H7 (cell line): ENCODE measurements around a stretch of chr10.

DNA sequence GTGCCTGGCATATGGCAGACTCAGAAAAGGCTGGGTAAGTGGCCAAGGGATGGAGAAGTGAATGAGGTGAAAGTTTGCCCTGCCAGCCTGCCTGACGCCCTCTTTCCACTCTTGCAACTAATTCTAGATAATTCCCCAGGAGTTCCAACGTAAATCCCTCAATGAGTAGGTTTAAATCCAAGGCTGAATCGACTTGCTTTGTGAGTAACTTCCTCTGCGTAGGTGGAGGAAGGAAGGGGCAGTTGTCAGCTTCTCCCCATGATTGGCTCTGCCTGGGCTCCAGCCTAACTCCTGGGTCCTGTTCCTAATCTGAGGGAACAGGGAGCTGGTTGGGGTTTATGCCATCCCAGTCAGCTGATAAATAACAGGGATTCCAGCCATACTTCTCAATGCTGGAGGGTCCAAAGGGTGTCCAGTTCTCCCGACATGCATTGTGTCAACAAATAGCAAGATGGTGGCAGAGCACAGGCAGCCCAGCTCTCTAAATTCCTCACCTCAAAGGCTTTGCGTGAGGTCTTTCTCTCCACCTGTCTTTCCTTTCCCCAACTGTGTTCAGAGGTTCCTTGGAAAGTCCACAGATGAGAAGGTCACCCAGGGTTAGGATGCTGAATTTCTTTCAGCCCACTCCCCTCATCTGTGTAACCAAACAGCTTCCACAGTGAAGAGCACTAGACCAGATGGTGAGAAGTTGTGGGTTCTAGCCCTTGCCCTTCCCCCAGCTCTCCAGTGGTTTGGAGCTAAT, 14.4 kb downstream of the DUSP5 start:
- RAMPAGE, long total RNA: no peak

- RAMPAGE, long total RNA: no peak
Measured at GRCh38 chr10:110581849-110582219, 14.3 kb downstream of the SMC3 start.

- RAMPAGE, long total RNA: no peak
Measured at GRCh38 chr10:110642947-110643577, 1.1 kb upstream of the RBM20 start.

DNA sequence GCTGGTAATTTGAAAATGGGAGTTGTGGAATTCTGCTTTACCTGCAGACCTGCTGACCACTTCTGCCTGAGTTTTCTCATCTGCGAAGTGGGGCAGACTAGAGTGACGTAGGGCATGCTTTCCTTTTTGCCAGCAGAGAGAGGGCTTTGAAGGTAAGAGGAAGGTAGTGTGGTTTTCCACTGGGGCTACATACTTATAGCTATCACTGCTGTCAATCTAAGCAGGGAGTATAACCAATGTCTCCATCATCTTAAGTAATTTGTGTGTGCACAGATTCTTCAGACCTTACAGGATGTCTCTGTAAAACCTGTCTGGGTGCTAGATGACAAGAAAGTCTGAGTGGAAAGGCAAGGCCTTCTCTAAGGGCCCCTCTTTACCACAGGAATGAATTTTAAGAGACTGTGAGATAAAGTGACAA, 106.8 kb downstream of the RBM20 start:
- RAMPAGE, long total RNA: no peak

DNA sequence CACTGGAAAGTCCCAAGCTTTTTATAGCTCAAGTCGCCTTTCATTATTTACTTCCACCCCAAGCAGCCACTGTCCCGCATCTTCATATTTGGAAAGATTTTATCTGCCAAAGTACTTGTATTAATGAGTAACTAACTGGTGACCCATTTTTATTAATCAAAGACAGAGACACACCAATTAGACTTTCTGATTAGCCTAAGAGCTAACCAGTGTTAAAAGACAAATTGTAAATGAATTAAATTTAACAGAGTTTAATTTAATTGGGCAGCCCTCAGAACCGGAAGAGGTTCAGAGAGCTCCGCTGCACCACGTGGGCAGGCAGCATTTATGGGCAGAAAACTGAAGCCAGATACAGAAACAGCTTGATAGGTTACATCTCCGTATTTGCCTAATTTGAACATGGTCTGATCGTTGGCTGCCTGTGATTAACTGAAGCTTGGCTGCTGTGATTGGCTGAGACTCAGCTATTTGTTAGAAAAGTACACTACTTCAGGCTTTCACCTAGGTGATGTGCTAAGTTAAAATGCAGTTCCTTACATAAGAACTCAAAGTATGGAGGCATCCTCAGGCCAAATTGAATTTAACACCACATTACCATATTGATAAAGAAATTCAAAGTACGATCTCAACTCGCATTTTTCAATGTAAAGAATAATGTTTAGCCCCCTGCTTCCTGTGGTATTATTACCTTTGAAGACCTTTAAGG, 78.3 kb upstream of the PDCD4 start:
- RAMPAGE, long total RNA: no peak

DNA sequence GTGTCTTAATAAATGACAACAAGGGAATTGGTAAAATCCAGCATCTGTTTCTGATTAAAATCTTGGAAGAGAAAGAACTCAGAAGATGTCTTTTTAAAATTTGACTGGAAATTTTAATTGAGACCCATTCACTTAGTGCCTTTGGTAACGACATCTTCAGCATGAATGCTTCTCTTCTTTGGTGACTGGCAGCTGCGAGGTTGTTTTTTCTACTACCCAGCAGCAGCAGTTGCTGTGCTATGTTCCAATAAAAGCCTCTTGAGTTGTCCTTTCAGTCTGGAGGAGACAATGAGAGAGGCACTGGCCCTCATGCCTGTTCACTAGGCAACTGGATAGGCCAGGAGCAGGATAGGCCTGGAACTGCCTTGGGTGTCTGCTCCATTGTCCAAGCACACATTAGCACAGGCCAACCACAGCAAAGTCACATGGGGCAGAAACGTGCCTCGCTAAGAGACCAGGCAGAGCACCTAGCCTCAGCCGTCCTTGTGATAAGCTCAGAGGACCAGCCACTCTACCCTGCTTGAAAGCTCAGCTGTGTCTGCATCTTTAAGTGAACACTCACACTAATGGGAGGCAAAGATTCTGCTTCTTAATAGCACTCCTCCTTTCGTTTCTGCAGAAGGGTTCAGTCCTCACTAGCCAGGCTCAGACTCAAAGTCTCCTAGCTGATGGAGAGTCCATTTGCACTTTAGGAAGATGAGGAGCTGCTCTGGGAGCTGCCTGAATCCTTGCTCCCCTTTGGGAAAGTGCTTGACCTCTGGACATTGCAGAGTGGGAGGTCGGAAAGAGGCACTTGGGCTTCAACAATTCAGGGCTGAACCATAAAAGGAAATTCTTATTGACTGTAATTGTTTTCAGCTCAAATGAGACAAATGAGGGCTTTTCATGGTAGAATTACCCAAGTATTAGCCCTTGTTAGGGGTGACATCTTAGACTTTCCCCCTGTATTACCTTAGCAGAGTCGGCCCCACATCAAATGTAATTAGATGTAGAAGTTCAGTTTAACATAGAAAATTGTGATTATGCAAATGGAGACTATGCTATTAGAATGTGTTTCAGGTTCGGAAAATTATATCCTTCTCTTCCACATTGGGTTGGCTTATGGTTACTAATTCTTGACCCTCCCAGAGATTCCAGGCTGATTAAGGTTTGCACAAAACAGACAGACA, 76.7 kb upstream of the PDCD4 start:
- RAMPAGE, long total RNA: no peak

GRCh38 chr10:110840835-110841202, 30.9 kb upstream of the PDCD4 start:
- RAMPAGE, long total RNA: no peak

DNA sequence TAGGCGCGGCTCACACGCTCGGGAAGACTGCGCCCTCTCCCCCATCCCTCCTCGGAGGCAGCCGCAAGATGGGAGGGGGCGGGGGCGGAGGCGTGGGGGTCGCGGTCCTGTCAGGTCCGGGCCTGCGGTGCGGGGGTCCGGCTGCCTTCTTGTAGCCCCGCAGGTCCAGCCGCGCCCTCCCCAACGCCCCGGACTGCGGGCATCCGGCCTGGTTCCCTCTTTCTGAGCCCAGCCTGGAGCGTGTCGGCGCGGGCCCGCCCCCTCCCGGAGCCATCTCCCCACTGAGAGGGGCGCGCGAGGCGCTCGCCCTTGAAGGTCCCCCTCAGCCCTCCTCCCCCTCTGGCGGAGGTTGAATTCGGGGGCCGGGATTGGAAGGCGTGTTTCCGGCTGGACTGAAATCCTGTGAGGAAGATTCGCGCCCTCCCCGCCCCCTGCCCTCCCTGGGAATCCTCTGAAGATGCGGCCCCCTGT, 337 bp downstream of the PDCD4 start:
- RAMPAGE, long total RNA: no peak

DNA sequence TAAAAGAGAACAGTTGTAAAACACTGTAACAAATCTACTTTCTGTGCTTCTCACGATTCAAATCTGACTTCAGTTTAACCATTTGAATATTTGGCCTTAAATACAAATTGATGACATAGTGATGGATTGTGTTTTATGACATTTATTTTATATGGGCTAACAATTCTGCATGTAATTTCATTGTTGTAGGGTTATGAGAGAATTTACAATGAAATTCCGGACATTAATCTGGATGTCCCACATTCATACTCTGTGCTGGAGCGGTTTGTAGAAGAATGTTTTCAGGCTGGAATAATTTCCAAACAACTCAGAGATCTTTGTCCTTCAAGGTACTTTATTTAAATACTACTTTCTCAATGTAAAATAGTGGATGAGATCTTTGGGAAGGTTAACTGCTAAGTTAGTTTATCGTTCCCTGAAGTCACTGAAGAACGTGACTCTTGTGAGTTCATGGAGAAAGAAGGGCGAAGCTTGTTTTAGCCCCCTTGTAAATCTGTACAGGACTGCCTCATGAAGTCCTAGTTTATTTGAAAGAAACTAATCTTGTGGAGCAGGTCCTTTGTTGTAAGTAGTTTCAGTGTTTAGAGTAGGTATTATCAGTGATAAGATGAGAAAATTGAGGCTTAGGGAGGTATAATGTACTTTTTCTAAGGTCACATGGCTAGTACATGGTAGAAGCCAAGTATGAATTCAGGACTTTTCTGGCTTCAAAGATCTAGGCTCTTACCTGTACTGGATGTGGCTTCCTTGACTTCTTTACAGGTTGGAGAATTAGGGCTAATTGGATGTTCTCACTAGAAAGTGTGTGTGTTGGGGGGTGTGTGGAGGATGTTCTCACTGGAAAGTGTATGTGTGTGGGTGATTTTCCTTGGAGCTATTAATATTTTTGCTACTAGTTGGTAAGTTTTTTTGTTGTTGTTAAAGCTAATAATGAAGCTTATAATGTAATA, 22.9 kb downstream of the BBIP1 start:
- RAMPAGE, long total RNA: no peak

- RAMPAGE, long total RNA: no peak
Measured at GRCh38 chr10:110906934-110907818, 11.8 kb downstream of the BBIP1 start.

- RAMPAGE, long total RNA: no peak
Measured at GRCh38 chr10:112209414-112209775, 25.8 kb upstream of the GPAM start.

DNA sequence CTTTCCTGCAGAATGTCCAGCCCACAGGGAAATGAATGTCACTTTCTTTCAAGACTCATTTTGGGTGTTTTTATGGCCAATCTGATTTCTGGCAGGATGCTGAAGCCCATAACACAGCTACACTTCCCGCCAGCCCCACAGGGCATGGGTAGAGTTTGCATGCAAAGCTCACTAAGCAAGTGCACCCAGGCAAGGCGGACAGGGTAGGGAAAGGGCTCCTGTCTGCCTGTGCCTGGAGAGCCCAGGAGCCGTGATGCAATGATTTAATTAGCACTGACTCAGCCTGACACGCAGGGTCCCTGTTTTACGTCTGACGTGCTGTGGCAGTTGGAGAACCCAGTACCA, 26.2 kb upstream of the GPAM start:
- RAMPAGE, long total RNA: no peak

- RAMPAGE, long total RNA: no peak
Measured at GRCh38 chr10:112383181-112383794, 9.4 kb downstream of the ACSL5 start.

GRCh38 chr10:112728828-112729538, 221.1 kb upstream of the TCF7L2 start:
- RAMPAGE, long total RNA: no peak

- RAMPAGE, long total RNA: no peak
Measured at GRCh38 chr10:112832244-112833024, 117.6 kb upstream of the TCF7L2 start.

DNA sequence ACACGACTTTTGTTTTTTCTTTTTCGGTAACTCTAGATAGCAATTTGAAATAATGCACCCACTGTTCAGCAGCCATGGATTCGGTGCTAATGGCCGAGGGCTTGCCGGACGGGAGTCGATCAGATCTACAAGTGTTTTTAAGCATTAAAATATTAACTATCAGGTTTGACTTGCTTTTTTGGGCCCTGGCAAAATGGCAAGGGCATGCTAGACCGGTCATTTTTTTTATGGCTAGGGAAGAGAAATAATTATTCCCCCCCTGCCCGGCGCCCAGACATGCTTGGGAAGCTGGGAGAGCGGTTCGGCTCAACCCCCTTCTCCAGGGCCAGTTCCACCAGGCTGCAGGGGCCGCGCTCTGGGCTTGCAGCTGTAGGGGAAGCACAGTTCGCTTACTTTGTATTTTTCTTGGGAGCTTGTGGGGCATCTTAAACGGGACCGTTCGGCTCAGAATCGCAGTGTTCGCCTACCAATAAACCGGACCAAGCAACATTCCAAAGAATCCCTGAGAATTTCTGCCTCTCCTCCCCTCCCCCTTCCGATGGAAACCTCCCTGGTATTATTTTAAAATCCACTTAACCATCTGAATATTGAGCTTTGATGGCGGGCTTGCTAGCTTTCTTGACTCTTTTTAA, 3.1 kb downstream of the TCF7L2 start:
- RAMPAGE, long total RNA: no peak

DNA sequence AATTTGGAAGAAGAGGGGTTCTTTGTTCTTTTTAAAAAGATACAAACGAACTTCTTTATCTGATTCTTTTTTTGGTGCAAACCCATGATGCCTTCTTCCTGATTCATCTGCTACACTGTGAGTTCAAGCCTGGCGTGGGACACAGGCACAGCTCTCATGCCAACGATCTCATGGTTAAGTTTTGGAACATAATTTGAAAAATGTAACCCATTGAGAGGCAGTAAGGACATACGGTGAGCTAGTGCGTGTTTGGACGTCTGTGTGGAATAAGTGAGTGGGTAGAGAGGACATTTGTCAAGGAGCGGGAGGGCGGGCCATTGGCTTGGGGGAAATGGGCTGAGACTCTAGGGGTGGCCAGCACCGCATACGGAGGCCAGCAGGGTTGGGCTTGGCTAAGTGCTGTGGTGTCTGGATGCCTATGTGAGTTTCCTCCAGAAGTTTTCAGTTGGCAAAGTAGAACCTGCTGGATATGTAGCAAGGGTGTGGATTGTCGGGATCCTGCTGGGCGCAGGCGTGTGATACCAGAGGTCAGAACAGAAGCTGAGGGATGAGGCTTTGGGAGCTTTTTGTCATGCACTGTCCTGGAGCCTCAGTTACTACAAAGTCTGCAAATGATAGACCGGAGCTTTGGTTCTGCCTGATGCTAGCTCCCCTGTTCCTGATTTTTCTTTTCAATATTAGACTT, 103.0 kb downstream of the TCF7L2 start:
- RAMPAGE, long total RNA: no peak

DNA sequence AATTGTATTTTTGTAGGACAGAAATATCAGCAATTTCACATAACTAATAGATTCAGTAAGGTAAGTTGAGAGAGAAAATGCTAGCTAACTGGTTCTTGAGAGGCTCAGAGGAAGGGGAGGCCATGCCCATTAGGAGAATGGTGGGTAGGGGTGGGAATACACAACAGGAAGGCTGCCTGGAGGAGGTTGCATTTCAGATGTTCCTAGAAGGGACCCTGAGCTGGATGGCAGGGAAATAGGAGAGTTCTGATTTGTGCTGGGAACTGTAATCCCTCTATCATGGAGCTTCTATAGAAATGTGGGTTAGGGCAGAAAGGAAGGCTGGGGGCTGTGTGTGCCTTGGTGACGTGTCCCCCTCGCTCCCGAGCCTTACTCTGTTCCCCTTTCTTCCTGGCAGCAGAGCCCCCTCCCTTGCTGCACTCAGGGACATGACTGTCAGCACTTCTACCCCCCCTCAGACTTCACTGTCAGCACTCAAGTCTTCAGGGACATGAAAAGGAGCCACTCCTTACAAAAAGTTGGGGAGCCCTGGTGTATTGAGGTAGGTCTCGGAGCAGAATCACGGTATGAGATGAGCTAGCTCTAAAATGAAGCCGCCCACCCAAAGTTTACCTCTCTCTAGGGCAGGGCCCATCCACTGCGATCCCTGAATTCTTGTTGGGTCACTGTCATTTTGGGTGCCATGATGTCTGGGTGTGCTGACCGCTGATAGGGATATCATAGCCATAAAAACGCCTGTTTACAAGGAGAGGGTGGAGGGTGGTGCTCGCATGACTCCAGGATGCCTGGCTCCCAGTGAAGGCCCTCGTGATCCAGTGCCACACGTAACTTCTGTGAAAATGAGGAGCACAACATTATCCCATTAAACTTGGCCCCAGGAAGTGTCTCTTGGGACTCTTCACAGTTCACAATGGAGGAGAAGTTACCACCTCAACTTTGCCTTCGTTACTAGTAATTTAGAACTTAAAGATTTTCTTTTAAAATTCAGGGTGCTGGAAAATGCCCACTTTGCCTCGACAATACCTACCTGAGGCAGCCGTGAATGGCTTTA, 139.3 kb downstream of the TCF7L2 start:
- RAMPAGE, long total RNA: no peak

DNA sequence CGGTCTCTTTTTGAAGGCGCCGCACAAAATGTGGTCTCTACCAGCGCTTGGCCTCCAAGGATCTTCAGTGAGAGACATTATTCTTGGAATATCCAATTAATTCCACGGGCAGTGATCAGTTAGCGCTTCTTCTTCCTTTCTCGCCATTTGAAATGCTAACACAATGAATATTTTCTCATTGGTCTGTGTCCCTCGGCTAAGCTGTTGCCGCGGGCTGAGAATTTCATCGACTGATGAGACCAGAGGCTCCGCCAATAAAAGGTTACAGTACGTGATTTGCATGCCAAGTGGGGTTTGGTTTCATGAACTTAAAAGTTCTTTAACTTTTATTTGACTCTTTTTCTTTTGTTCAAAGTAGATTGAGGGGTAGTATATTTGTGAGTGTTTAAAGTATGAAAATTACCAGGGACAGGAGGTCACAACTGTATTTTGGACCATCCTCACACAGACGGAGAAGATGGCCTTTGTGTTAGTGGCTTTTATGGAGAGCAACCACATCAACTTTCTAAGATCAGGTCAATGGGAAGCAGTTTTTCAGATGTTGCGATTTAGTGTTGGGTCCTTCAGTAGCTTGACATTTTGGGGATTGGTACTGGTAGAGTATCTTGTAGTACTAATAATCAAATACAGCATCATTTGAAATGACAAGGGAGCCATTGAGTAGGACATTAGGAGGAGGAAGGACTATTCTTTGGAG, 170.0 kb downstream of the TCF7L2 start:
- RAMPAGE, long total RNA: no peak

GRCh38 chr10:113384814-113385332, 168.0 kb upstream of the HABP2 start:
- RAMPAGE, long total RNA: no peak